Neural progenitor cell (in vitro differentiated cells): ENCODE measurements around a stretch of chr14.

DNA sequence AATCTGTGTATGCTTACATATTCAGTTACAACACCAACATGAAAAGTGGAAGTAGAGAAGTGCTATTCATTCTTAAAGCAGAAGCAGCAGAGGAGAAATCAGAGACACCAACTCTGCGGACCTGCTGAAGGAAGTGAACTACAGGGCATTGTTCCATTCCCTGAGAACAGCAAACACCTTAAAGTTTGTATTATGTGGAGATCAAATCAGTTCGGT, 34.2 kb downstream of the RAD51B start:
- RAMPAGE, long total RNA = no peak

DNA sequence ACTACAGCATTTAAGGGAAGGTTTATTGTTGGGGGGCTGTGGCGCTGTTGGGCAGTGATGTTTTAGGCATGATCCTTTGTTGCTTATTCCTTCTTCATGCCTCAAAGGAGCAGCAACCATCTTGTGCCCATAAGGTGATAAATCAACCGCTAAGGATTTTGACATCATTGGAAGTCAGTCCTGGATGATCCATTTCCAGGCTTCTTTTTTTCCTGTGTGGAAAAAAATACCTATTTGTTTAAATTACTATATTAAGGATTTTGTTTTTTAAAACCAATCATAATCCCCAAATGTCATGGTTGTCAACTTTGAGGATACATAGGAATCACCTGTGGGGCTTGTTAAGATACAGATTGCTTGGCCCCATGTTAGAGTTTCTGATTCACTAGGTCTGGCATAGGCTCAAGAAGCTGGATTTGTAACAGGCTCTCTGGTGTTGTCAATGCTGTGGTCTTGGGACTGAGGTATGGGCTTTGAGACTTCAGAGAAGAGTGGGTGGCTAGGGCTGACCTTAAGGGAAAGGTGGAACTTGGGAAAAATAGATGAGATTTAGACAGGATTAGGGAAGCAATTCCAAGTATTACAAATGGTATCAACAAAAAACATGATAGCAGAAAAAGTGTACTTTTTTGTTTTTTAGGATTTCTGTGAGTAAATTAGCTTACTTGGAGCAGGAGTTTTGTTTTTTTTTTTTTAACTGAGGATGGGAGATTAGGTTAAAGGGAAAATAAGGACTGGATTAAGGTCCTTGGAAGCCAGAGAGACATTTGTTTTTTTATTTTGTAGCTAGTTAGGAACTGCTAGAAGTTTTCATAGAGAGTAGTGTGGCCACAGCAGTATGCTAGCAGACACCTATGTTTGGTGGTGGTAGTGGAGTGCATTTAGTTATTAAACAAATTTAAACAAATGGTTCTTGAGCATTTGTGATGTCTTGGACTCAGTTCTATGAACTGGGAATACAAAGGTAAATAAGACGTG, 88.5 kb downstream of the RAD51B start:
- RAMPAGE, long total RNA = no peak

- RAMPAGE, long total RNA = no peak
These were observed 265.5 kb downstream of the RAD51B start for GRCh38 chr14:68084939-68085601.

DNA sequence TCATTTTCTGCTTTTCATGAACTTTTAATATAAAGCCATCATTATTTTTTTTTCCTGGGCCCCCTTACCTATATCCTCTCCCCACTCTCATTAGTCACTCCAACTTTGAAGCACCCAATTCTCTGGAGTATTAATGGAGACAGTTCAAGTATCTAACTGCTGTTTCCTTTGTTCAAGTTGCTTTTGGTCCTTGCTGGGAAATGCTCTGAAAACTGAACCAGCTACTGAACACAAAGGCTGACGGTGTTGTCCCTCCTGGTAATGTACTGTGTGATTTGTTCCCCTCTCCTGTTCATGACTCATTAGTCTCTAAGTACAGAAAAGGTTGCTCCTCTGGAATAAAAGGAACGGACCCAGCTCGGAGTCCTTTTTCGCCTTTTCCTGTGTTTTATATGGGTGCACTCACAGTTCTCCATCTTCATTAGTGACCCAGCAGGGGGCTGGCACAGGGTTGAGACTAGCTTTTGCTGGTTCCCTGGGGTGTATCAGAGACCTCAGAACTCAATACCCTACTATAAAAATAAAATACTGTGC, 269.5 kb downstream of the RAD51B start:
- RAMPAGE, long total RNA = no peak

- RAMPAGE, long total RNA = no peak
These were observed 485.0 kb downstream of the ZFP36L1 start for GRCh38 chr14:68307843-68308239.

DNA sequence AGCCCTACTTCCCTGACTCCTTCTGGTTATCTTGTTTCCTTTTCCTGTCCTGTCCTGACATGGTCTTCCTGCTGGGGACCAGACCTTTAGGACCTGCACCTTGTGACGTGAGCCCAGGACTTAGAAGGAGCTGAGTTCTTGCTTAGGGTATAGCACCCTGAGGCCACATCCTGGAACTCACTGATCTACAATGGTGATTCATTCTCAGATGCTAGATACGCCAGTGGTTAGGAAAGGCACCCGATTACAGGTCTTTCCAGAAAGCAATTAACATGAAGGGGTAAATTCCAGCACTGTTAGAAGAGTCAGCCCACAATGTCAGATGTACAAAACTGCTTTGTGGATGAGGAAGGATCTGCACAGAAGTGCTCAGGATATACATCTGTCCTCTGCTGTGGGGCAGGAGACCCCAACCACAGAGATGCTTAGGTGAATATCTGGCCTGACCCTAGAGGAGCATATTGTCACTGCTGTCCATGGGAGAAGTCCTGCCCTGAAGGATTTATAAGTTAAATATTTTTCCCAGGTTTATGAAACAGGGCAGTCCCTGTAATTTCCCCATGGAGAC, 324.1 kb downstream of the ZFP36L1 start:
- RAMPAGE, long total RNA = no peak

- RAMPAGE, long total RNA = no peak
These were observed 271.5 kb downstream of the ZFP36L1 start for GRCh38 chr14:68521313-68521804.

DNA sequence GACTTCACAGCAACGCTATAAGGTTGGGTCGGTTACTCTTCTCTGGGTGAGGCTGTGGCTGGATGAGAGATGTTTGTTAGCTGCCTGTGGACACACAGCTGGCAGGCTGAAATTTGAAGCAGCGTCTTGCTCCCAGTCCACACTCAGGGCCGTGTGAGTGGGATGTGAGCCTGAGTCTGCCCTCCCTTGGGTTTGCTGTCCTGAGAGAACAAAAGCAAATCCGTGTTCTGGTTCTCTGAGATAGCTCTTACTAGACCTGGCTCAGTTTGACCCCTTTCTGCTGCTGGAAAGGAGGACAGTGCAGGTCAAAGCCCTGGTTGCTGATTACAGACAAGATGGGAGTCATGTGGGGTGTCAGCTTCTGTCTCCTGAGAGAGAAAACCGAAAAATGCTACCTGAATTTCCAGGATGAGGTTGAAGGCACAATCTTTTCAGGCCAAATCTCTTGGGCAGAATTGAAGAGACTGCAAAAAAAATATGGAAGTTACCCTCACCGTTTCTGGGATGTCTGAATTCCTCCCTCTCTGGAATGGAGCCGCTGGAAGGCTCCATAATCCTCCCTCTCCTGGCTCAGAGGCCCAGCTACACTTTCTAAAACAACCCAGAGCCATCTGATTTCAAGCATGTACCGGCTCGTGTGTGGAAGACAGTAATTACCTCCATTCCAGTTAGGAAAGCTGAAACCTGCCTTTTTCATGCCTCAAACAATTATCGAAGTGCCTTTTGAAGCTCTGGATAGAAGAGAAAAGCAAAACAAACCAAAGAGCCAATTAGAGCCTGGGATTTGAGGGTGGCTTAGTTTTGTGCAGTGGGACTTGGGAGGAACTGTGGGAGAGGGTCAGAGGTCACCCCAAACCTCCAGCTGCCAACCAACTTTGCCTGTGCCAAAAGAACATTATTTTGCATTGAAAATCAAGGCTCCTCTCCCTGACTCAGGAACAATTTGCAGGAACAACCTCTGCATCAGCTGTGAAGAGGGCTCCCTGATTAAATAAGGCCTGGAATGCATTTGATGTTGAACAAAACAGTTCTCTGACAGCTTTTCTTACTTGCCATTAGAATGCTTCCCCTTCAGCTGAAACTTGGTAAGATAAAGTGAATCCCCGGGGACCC, 270.6 kb downstream of the ZFP36L1 start:
- RAMPAGE, long total RNA = no peak

DNA sequence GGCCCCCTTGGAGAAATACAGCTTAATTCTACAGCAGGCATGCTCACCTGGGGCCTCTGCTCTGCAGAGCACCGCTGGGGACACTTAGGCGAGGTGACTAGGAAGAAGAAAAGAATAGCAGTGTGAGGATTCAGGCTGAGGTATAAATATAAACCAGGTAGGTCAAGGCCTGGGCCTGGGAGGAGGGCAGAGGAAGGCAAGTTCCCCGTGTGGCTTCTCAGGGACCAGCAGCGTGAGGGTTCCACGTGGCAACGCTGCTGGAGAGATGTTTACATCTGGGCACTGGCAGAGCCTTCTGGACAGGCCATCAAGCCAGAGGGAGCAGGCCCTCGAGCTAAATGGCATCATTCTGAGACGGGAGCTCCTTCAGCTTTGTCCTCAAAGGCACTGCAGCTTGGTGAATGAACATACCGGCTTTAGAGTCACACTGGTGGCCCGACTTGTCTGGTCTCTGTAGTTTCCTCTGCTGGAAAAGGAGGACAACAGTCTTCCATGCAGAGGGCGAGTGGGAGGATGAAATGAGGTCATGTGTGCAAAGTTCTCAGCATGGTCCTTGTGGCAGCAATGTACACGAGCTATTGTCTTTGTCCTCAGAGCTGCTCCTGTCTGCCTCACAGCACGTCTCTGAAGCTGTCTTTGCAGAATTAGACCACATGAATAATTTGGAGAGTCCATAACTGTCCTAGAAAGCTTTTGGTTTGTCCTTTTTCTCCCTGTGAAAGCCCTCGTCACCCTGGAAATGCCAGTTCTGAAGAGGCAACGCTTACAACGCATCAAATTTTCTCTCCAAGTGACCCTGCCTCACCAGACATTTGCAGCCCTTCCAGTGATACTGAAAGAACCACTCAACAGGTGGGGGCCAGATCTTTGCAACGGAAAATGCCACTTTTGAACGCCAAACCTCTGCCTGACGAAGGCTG, 231.2 kb downstream of the ZFP36L1 start:
- RAMPAGE, long total RNA = no peak

DNA sequence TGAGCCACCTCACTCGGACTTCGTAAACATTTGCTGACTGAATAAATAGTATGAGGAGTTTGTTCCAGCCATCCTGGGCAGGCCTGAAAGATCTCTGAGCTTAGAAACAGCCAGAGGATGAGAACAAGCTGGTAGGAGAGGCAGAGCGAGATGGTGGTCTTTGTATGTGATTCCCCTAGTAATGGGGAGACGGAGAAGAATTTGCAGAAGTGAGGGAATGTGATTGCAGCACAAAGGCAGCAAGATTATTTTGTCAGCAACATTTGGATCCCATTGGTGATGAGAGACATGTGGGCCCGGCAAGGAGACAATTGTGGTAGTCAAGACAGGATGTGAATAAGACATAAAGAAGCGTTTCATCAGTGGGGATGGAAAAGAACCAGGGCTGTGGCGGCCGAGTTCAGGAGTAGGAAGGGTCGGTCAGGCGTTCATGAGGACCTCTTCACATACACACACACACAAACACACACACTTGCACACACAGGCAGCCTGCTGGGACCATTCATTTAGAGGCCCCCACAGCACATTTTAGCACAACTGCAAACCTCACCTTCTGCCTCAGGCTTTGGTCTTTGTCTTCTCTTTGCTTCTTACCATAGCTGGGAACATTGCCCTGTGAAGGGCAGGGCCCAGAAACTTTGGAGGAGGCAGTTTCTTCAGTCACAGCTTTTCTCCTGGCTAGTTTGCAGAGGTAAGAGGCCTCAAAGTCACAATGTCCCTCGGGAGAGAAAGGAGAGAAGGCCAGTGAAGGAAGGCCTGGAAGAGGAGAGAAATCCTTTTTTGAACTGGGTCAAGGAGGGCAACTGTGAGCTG, 155.3 kb downstream of the ZFP36L1 start:
- RAMPAGE, long total RNA = no peak

DNA sequence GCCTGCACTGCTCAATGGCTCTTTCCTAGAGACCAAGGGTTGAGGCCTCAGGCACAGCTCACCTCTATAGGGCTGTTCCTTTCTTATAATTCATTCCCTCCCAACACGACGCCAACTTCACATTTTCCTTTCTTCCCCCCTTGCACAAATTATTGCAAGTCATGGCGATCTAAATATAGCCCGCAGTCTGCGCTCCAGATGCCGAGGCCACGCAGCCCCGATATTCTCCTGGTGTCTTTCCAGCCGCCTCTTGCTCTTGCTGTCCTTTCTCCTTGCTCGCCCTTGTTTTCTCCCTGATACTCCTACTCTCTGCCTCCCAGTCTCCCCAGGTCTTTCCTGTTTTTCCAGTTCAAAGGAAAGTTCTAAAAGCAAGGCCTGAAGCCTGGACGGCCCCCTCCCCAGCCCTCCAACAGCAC, 140.8 kb downstream of the ZFP36L1 start:
- RAMPAGE, long total RNA = no peak

GRCh38 chr14:68676629-68677005, 116.2 kb downstream of the ZFP36L1 start:
- RAMPAGE, long total RNA = no peak

- RAMPAGE, long total RNA = no peak
These were observed 27.2 kb upstream of the ZFP36L1 start for GRCh38 chr14:68820065-68820555.

GRCh38 chr14:68877861-68878758, 85.2 kb upstream of the ZFP36L1 start:
- RAMPAGE, long total RNA = no peak

DNA sequence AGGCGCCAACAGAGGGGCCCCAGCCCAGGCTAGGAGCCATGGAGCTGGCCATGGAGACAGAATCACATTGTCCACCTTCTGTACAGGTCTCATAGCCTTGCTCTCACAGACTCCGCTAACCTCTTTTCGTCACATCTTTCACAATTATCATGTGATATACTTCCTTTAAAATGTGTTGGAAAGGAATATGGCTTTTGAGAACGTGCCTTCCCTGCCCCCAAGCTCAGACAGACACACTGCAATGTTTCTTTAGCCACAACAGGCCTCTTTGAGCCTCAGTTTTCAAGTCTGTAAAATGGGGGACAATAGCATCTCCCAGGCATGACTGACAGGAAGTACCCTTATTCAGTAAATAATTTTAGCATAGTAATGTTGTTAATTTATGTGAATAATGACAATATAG, 49.2 kb downstream of the ACTN1 start:
- RAMPAGE, long total RNA = no peak

- RAMPAGE, long total RNA = no peak
These were observed 36.5 kb downstream of the ACTN1 start for GRCh38 chr14:68942323-68943212.

DNA sequence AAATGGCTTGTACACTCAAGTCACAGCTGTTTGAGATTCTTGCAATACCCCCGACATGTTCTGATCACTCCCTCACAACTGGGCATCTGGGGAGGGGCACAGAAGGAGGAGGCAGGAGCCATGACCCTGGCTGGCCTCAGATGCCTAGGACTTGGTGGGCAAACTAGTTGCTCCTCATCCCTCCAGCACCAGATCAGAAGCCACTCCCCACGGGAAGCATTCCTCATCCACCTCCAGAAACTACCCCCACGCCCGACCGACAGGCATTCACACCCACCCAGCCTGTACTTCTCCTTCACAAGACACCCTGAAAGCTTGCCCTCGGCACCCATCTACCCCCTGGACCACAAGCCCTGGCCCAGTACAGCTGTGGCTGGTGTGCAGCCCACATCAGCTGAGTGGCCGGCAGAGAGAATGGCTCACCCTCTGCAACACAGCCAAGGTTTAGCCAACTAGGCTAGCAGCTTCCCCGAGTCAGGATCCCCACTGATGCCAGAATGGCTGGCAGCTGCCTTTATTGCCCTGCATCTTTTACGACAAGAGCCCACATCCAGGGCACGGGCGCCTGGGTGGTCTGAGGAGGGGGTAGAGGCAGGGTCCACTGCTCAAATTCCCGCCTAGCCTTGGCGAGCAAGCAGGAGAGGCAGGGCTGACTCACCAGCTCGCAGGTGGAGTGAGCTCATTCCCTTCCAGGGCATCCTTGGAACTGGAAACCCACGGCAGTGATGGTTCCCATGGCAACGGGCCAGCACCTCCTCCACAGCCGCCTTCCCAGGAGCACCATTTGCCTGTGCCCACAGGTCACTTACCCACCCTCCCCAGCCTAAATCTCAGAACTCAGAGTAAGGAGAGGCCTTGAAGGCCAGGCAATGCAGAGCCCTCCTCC, 17.2 kb downstream of the ACTN1 start:
- RAMPAGE, long total RNA = no peak

DNA sequence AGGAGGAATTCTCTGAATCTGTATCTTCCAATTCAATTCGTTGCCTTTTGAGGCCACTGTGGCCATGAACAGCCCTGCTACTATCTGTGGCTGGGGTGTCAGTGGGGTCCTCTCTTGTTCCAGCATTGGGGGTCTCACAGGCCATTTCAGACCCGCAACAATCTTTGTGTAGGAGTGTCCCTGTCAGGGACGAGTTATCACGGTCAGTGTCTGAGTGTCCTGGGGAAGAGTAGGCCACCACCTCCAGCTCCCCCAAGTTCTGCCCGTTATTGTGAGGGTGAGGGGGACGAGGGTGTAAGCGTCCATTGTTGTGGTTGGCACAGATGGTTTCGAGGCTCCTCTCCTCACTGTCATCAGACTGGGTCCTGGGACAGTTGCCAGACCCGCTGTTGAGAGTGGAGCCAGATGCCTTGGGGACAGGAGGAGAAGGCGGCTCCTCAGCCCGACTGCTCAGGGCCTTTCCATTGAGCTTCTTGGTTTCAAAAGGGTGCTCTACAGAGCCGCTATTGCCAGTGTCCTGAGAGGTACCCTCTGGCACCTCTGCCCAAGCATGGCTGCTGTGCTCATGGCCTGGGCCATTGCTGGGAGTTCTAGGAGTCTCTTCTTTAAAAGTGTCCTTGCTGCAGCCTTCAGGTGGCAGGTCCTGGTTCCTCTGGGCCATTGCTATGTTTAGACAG, 74.9 kb upstream of the ACTN1 start:
- RAMPAGE, long total RNA = no peak

DNA sequence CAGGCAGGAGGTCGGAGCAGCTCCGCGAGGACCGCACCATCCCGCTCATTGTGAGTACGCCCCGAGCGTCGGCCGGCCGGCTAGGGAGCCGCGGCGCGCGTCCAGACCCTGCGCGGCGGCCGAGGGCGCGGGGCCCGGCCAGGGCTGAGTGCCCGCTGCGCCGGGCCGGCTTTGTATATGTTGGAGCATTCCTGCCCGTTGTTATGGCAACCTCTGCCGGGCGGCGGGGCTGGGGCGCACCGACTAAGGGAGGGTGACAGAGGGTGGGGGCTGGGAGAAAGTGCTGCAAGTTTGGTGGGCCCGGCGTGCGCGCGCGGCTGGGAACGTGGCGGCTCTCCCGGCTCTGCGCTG, 435 bp downstream of the GALNT16 start:
- RAMPAGE, long total RNA = no peak

DNA sequence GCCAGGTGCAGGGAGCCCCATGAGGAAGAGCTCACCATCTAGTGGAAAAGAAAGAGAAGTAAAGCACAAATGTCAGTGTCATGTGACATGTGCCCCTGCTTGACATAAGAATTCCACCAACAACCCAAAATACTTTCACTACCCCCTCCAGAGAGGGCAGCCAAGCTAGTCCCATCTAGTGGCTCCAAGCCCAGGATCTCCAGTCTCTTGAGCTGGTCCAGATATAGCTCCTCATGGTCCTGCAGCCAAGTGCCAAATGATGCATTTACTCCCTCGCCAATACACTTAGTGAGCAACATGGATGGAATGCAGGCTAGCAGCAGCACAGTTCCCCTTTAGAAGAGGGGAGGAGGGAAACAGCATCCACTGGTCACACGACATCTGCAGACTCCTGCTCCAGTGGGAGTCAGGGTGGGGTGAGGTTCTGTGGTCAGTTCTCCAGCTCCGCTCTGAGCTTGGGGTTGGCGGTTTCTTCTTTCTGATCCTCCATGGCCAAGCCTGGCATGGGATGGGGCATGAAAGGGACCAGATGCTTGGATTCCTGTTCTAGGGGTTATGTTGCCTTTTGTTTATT, 57.1 kb downstream of the GALNT16 start:
- RAMPAGE, long total RNA = no peak